Mesenchymal stem cell of the bone marrow (primary cell): ENCODE measurements around the genes PANX2, SELENOO and MAPK8IP2.

DNA sequence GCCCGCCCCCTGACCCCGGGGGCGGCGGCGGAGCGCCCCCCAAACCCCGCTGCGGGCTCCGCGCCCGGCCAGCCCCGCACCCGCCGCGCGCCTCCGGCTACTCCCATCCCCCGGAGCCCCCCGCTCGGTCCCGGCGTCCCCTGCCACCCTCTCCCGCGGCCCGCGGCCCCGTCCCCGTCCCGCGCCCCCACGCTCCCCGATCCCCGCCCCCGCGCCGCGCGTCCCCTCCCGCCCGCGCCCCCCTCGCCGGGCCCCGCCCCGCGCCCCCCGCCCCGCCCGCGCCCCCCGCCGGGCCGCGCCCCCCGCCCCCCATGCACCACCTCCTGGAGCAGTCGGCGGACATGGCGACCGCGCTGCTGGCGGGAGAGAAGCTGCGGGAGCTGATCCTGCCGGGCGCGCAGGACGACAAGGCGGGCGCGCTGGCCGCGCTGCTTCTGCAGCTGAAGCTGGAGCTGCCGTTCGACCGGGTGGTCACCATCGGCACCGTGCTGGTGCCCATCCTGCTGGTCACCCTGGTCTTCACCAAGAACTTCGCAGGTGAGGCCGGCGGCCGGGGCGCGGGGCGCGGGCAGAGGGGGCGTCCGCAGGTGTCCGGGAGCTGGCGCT, at the start of gene PANX2:
Gene PANX2 (plus strand): TSS at position 312 of the 606 bp plus-strand sequence.
- CAGE, long polyA plus RNA: no peak

DNA sequence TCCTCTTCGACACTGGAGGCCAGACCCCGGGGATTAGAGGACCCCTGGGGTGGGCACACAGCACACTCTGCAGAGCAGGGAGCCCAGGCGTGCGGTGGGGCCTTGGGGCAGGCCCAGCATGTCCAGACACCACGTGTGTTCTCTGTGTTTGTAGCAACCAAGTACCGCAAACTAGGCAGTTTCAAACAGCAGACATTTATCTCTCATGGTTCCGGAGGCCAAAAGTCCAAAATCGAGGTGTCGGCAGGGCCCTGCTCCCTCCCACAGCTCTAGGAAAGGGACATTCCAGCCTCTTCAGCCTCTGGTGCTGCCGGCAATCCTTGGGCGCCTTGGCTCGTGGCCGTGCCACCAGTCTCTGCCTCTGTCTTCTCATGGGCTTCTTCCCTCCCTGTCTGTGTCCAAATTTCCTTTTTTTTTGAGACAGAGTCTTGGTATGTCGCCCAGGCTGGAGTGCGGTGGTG, 1.5 kb downstream of the PANX2 start:
- CAGE, long polyA plus RNA: no peak

- CAGE, long polyA plus RNA: no peak
Measured at GRCh38 chr22:50191732-50191944, 5.9 kb downstream of the TRABD start.

- CAGE, long polyA plus RNA: no peak
Measured at GRCh38 chr22:50200931-50201150, at the start of gene SELENOO. Gene SELENOO (plus strand): TSS chr22:50201011.

DNA sequence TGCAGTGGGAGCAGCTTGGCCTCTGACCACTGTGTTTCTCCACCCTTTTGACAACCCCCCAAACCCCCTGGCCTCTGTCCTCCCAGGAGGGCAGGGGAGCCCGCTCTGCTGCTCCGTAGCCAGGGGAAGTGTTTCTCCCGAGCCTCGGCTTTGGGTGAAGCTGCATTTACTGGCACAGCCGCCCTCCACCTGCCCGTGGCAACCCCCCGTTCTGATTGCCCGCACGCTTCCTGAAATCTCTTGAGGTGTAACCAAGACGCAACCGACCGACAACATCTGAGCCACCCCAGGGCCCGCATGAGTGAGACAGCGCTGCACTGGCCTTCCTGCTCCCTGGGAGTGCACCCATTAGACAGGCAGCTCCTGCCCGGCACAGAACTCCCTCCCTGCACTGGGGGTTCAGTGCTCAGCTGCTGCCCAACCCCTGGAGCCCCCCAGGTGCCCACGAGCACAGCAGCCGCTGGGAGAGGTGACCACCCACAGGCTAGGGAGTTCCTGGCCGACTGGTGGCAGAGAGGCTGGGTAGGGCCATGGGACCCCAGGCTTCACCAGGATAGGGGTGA, 14.8 kb downstream of the PLXNB2 start:
- CAGE, long polyA plus RNA: no peak

GRCh38 chr22:50297143-50297914, 10.1 kb downstream of the PLXNB2 start:
- CAGE, long polyA plus RNA: no peak

GRCh38 chr22:50330864-50331374, 4.1 kb upstream of the DENND6B start:
- CAGE, long polyA plus RNA: no peak

DNA sequence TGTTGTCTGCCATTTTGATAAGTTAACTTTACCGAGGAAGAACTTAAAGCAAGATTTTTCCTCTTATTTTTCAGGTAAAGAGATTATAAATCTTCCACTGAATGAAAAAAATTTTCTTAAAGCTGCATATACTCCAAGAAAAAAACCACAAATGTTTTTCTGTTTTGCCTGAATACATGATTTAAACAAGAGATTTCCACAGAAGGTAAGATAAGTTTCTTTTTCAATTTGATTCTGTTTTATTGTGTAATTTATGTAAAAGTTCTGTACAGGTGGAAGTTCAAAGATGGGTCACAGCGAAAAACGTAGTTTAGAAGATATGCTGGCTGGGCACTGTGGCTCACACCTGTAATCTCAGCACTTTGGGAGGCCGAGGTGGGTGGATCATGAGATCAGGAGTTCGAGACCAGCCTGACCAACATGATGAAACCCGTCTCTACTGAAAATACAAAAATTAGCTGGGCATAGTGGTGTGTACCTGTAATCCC, 28.9 kb downstream of the PPP6R2 start:
- CAGE, long polyA plus RNA: no peak

DNA sequence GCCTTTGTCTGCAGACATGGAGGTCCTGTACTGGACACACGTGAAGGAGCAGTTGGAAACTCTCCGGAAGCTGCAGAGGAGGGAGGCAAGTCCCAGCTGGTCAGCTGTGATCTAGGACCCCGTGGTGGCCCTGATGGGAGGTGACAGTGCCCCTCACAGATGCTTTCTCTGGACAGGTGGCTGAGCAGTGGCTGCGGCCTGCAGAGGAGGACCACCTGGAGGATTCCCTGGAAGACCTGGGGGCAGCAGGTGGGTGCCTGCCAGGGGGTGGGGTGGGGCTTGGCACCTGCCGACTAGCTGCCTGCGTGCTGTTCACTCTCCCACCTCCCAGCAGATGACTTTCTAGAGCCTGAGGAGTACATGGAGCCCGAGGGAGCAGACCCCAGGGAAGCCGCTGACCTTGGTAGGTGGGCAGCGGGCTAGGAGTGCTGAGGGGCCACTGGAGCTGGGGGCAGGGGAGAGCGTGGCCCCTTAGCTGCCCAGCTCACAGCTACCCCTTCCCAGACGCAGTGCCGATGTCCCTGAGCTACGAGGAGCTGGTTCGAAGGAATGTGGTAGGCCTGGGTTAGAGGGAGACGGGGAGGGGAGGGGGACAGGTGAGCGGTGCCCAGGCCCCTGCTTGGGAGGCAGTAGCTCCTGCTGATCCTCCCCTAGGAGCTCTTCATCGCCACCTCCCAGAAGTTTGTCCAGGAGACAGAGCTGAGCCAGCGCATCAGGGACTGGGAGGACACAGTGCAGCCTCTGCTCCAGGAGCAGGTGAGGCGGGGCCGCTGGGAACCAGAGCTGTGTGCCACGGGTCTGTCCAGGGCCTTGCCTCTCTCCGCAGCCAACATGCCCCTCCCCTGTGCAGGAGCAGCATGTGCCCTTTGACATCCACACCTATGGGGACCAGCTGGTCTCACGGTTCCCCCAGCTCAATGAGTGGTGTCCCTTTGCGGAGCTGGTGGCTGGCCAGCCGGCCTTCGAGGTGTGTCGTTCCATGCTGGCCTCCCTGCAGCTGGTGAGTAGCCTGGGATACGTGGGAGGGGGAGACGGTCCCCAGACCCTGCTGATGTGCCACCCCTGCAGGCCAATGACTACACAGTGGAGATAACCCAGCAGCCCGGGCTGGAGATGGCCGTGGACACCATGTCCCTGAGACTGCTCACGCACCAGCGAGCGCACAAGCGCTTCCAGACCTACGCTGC, 2.8 kb downstream of the SCO2 start:
- CAGE, long polyA plus RNA: no peak

GRCh38 chr22:50523652-50523909, 1.8 kb downstream of the SCO2 start:
- CAGE, long polyA plus RNA: no peak

DNA sequence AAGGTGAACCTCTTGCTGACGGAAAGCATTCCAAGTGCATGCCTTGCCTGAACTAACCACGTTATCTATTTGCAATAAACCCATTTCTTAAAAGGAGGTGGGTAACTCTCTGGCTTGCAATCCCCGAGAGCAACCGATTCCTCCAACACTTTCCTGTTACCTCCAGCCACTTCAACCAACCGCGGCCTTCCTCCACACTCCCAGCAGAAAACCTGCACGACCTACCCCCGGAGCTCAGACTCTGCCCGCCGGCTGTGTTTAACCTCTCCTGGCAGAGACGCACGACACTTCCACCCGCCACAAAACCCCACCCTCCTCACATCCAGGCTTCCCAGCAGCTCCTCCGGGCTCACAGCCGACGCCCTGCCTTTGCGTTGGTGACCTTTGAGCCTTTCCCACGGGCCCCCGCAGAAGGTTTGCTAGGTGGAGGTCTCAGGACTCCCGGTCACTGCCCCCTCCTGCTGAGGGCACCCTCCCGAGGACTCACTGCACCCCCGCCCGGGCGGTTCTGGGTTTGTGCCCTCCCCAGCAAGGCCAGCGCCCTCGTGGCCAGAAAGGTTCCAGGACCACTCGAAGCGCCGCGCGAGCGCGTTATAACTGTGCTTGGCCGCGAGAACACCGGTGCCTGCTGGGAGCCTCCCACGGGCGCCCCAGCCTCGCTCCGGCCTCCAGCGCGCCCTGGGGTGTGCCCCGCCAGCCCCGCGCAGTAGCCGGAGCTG, 554 bp downstream of the SCO2 start:
- CAGE, long polyA plus RNA: no peak

- CAGE, long polyA plus RNA: no peak
Measured at GRCh38 chr22:50525914-50526761, 740 bp upstream of the SCO2 start.

GRCh38 chr22:50526762-50527537, 1.6 kb upstream of the SCO2 start:
- CAGE, long polyA plus RNA: no peak

GRCh38 chr22:50530815-50531399, 1.1 kb upstream of the TYMP start:
- CAGE, long polyA plus RNA: no peak

- CAGE, long polyA plus RNA: no peak
Measured at GRCh38 chr22:50600061-50600950, at the start of gene MAPK8IP2. Gene MAPK8IP2 (plus strand): TSS chr22:50600793.

DNA sequence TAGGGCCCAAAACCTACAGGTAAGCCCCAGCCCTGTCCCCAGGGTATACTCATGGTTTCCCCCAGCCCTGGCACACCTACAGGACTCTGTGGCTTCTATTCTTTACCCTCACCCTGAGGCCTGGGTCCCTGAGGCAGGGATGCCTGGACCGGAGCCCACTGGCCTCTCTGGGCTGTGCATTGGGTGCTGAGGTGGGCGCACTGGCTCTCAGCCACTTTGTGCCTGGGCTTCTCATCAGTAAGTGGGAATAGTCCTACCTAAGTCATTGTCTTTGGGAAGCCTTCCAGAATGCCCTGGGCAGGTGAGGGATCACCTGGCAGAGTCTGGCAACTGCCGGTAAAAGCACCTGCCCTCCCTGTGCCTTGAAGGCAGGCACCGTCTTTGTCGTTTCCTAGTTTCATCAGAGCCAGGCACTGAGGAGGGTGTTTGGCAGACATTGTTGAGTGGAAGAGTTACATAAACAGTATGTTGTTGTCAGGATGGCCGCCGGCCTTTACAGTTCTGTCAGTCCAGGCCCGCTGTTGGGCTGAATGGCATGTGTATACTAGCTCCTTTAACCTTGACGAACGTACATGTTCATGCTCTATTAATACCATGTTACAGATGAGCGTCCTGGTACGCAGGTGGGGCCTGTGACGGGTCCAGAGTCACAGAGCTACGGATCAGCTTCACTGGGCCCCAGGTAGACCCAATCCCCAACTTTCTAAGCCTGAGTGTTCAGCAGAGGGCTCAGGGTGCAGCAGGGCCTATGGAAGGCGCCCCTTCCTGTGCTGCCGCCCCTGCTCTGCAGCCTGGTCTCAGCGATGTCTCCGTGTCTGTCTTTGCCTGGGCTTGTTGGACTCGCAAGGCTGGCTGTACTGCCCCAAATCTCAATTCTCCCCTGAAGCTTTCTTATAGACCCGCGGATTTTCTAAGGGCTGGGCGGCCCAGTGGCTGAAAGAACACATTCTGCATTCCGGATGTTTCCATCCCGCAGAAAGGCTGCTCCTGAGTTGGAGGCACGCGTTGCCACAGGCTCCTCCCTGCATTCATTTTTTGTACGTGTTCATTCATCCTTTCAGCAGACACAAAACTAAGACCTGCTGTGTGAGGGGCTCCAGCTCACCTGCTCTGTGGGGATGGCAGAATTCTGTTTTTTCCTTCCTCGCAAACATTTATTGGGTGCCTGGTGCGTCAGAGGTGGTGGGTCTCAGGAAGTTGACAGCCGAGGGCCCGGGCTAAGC, 42.2 kb upstream of the ACR start:
- CAGE, long polyA plus RNA: no peak

DNA sequence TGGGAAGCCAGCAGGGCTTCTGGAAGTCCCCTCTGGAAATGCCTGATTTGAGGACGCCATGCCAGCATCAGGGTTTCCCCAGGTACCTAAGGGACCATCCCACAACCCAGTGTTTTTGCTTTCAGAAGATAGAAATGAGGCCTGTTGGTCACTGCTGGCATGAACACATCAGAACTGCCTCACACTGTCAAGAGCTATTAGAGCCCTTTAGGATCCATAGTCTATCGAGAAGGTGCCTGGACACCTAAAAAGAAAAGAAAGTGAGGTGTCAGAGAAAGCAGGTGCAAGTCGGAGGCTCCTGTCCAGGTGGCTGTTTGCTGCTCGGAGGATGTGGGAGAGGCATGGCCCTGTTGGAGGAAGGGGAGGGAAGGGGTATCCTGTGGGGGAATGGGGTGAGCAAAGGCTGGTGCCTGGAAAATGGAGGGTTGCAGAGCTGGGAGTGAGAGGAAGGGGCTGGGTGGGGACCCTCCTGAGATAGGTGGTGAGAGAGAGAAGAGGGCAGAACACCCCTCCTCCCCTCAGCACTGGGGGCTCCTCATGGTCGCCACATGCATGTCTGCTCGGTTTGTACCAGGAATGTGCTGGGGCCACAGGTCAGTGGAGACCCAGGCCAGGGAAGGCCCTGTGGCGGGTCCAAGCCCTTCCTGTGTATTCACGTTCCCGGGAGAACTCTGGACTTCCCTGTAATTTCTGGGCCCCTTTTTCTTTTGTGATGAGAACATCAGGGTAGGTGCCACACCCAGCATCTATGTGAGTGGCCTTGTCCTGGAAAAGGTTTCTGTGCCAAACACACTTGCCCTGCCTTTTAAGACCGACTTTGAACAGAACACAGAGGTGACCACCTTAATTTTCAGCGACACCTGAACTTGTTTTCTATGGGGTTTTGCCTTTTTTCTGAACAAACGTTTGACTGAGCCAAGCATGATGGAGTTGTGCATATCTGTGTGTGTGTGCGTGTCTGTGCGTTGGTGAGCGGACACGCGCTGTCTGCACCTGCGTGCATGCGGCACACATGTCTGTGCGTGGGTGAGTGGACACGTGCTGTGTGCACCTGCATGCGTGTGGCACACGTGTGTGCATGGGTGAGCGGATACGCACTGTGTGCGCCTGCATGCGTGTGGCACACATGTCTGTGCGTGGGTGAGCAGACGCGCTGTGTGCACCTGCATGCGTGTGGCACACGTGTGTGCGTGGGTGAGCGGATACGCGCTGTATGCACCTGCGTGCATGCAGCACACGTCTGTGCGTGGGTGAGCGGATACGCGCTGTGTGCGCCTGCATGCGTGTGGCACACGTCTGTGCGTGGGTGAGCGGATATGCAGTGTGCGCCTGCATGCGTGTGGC, 27.6 kb upstream of the ACR start:
- CAGE, long polyA plus RNA: no peak

DNA sequence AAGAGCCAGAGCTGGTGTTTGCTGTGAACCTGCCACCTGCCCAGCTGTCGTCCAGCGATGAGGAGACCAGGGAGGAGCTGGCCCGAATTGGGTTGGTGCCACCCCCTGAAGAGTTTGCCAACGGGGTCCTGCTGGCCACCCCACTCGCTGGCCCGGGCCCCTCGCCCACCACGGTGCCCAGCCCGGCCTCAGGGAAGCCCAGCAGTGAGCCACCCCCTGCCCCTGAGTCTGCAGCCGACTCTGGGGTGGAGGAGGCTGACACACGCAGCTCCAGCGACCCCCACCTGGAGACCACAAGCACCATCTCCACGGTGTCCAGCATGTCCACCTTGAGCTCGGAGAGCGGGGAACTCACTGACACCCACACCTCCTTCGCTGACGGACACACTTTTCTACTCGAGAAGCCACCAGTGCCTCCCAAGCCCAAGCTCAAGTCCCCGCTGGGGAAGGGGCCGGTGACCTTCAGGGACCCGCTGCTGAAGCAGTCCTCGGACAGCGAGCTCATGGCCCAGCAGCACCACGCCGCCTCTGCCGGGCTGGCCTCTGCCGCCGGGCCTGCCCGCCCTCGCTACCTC, 16.3 kb upstream of the ACR start:
- CAGE, long polyA plus RNA: no peak